PC-3 (cell line): ENCODE data around the genes FBXO6 and AGTRAP.

GRCh38 chr1:10540487-10540913 is 65.8 kb downstream of the PEX14 start:
- RAMPAGE, long total RNA: no peak

DNA sequence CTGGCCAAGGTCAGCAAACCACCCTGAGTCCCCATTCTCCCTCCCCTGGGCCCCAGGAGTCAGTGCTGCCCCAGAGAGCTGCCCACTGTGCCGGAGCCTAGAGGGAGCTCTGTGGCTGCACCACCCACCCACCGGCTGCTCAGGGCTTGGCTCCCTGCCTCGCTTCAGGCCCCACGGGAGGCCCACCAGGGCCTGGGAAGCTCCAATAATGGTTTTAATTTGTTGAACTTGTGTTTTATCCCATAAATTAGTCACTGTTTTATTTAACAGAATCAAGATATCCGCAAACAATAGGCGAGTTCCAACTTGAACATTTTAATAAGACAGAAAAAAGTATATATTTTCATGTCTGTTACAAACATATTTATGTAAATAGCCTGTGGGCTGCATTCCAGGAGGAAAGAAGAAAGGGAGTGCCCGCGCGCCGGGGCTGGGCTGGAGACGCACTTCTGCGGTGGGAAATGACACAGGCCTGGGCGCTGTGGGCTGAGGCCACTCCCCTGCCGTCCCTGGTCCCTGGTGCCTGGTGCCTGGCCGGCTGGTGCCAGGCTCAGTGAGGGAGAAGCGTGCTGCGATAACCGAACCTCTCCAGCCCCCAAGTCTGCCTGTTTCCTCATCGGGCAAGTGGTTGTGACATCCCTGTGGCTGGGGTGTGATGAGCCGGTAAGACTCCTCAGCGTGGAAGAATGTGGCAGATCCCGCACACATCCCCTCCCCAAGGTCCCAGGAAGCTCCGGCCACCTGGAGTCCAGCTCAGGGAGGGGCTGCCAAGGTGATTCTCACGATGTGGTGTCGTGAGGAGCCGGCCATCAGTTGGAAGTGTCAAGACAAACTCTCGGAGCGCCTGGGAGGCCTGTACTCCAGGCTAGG is 160.6 kb downstream of the PEX14 start:
- RAMPAGE, long total RNA: no peak

GRCh38 chr1:10642165-10642795 is 154.2 kb downstream of the CASZ1 start:
- RAMPAGE, long total RNA: no peak

DNA sequence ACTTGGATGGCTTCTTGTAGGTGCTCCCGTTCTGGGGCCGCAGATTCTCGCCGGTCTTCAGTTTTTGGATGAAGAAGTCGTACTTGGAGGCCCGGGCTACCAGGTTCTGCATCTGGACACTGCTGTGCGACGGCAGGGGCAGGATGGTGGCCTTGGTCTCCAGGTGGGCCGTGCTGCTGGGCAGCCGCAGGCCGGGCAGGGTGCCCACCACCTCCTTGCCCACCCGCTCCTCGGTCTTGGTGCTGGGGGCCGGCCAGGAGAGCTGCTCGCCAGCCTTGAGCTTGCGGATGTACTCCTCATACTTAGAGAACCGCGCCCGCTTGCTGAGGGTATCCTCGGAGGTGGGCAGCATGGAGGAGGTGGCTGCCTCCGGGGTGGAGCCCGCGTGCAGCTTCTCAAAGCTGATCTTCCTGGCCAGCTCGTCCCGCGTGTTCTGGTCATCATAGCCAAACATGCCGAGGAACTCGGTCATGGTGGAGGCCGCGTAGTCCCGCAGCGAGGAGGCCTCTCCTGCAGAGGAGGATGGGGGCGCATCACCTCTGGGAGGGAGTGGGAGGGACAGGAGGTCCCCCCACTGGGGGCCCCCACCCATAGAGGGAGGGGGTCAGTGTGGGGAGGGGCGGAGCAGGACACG is 136.3 kb downstream of the CASZ1 start:
- RAMPAGE, long total RNA: no peak

DNA sequence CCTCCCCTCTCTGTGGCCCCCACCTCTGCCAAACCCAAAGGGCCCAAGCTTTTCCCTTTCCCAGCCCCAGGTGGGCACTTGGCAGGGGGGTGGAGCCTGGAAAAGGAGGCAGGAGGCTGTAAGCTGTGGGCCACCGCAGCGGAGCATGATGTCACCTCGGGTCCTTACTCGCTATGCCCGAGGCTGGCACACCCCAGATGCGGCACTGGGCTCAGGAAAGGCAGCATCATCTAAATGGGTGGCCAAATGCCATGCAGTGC is 124.9 kb downstream of the CASZ1 start:
- RAMPAGE, long total RNA: no peak

DNA sequence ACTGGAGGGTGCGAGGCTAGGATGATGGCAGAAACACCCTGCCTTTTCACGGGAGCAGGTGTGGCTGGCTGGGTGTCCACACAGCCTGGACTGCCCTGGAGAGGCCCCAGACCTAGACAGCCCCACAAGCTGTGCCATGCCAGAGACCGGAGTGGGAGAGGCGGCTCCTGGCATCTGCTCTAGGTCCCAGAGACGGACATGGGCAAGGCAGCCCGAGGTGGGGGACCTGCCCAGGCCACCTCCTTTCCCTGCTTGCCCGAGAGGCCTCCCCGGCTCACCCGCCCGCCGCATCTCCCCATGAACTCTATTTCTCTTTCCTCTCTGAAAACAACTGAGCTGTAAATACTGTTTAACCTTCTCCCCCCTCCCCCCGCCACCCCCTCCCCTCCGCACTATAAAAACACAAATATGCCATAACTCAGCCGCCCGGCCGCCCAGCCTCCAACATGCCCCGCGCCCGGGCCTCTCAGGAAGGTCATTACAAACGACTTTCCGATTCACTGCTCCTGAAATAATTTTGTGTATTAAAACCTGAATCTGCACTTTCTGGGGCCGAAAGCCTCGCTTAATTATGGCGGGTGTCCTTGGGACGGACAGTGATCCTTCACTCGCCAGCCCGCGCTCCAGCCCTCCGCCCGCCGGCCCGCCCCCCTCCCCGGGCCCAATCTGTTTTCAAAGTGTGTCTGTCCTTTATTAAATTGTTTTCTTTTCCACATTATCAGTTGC is 124.4 kb downstream of the CASZ1 start:
- RAMPAGE, long total RNA: no peak

GRCh38 chr1:10698630-10699943 is 97.4 kb downstream of the CASZ1 start:
- RAMPAGE, long total RNA: no peak

- RAMPAGE, long total RNA: no peak
Observed at GRCh38 chr1:10710562-10710961, 85.9 kb downstream of the CASZ1 start.

- RAMPAGE, long total RNA: no peak
Observed at GRCh38 chr1:10725572-10725760, 71.0 kb downstream of the CASZ1 start.

DNA sequence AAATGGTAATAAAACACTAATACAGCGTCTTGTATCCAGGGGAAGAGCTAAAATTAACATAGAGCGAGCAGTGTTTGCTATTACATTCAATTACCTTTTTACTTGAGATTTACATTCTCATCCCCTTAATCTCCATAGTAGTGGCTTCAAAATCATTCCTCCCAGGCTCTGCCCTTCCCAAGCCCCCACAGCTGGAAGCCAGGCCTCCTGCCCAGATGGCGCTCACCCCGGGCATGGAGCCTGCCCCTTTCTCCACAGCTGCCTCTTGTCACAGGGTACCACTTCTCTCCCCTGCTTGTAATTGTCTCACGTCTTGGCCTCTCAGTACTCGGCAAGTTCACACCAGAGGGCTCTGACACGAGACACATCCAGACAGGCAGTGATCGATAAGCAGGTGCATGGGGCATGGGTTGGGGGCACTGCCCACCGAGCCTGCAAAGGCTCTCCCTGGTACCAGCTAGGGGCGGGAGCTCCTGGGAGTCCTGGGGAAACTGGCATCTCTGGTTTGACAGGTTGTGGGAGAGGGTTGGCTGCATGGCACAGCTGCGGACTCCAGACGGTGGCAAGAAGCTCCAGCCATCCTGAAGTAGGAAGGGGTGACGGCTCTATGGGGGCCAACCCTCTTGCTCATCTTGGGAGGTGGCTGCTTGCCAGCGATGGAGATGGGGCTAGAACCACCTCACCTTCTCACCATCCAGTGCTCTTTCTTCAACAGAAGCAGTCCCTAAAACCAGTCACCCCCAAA is 20.1 kb downstream of the CASZ1 start:
- RAMPAGE, long total RNA: no peak

DNA sequence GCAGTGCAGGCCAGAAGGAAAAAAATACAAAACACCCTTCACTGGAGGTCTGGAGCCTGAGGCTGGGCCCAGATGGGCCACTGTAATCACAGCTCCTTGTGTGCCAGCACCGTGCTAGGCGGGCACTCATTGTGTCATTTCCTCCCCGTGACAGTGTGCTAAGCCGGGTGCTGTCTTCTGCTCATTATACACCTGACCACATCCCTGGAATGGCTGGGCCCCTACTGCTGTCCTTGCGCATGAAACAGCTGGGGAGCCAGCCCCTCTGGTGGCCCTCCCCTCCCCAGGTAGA is 78.2 kb downstream of the C1orf127 start:
- RAMPAGE, long total RNA: no peak

DNA sequence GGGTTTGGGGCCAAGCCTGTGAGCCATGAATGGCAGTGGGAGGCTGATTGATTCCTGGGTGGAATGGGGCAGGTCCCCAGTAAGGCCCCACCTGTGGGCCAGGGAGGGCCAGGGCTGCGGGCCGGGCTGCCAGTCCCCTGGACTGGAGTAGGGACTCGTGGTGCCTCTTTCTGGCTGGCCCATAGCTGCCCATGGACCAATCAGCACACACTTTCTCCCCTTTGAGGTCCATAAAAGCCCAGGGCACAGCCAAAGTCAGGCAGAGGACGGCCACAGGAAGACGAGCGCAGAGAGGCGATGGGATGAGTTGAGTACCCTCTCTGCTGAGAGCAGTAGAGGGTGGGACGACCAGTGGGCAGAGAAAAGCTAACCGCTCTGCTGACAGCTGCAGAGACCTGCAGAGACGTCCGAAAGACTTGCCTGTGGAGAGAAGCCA is 7.8 kb downstream of the C1orf127 start:
- RAMPAGE, long total RNA: no peak

- RAMPAGE, long total RNA: no peak
Observed at GRCh38 chr1:11056373-11056970, 3.3 kb downstream of the SRM start.

DNA sequence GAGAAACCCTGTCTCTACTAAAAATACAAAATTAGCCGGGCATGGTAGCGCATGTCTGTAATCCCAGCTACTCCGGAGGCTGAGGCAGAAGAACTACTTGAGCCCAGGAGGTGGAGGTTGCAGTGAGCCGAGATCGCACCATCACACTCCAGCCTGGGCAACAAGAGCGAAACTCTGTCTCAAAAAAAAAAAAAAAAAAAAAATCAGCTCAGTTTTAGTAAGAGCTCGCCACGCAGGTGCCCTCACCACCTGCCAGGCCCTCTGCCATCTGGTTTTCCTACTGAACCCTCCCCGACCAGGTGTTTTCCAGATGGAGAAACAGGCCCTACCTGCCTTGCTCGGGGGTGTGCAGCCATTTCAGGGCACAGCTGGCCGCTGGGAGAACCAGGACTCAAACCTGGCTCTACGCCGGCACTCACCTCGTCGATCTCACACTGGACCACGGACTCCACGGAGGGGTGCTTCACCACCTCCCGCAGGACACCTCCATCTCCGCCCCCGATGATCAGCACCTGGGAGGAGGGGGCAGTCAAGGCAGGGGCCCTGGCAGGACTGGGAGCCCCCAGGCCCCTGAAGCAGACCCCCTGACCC is 1.3 kb downstream of the SRM start:
- RAMPAGE, long total RNA: no peak

- RAMPAGE, long total RNA: no peak
Observed at GRCh38 chr1:11108923-11109875, 9.5 kb upstream of the EXOSC10 start.

- RAMPAGE, long total RNA: no peak
Observed at GRCh38 chr1:11132714-11133246, 33.1 kb upstream of the EXOSC10 start.

DNA sequence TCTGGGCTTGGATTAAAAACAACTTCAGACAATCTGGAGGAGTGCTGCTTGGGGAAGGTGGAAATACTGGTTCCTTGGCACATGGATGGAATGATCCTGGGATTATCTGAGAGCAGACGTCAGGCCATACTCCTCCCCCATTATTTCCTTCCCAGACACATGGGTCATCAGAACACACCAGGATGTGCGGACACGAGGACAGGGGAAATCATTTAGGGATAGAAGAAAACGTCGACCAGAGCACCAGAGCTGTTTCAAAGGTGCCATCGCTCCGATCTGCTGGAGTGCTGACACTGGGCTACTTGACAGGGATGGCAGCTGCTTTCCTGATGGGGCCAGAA is 31.8 kb upstream of the ANGPTL7 start:
- RAMPAGE, long total RNA: no peak

- RAMPAGE, long total RNA: no peak
Observed at GRCh38 chr1:11609433-11609728, 44.8 kb downstream of the FBXO2 start.

GRCh38 chr1:11663889-11664501 is at the start of gene FBXO6:
TSS of gene FBXO6 (plus strand) at chr1:11664200.
- RAMPAGE, long total RNA: start-site peak on the plus strand at chr1:11664193-11664227, 19 and 15 reads in 2 replicates

- RAMPAGE, long total RNA: start-site peak on the plus strand at chr1:11736121-11736168, 134 and 73 reads in 2 replicates
Observed at GRCh38 chr1:11735736-11736343, at the start of gene AGTRAP. TSS of gene AGTRAP (plus strand) at chr1:11736136.